Cardiac muscle cell (in vitro differentiated cells and primary cell): ENCODE measurements around a stretch of chr14.

- RAMPAGE, long total RNA = no peak
- RRBS = 58% methylated on average over 2 of the region's 27 CpGs
Observed at GRCh38 chr14:102235113-102235852, 69.7 kb downstream of the MOK start.

- RAMPAGE, long total RNA = no peak
- RRBS = no CpG with 5 or more reads among the region's 15 CpGs
Observed at GRCh38 chr14:102253037-102253739, 51.8 kb downstream of the MOK start.

DNA sequence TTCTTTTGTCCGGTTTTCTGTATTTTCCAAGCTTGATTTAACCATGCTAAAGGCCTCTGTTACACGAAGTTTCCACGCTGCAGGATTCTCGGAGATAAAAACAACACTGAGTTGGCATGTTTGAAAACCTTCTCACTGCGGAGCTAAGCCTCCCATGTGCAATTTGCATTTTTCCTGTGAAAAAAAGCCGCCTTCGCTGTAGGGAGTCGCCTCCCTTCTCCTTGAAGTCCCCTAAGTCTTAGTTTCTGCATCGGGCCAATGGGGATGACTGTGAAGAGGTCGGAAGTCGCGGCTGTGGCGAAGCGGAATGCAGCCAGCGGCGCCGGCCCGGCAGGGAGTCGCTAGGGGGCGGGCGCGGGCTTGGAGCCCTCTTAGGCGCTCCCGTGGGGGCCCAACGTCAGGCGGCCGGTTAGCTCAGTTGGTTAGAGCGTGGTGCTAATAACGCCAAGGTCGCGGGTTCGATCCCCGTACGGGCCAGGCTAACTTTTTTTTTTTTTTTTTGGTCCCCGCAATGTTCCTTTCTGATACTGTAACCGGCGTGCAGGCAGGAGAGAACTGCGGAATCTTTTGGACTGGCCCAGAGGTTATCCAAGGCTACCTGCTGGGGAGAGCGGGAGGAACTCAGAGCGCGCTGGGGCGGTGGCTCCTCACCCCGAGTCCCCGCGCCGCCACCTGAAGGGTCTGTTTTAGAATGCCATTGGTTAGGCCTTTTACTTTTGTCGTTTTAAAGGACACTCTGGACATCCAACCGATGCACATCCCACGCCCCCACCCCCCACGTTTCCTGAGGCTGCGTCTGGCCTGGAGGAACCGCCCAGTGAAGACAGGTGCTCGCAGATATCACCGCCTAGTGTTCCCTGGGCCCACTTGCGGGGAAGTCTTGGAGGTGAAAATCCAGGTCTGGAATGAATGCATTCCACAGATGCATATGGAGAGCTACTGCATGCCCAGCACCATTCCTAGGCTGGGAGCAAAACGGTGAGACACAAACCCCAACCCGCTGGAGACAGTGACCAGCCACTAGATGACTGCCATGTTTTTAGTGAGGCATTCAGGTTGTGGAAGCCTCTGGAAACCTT lies 2.5 kb upstream of the ZNF839 start:
- RAMPAGE, long total RNA = no peak
- RRBS = 2% methylated on average over 10 of the region's 57 CpGs

GRCh38 chr14:102362457-102362773 lies 275 bp downstream of the CINP start:
- RAMPAGE, long total RNA = no peak
- RRBS = 4% methylated on average over 1 of the region's 12 CpGs

- RAMPAGE, long total RNA = no peak
- RRBS = no CpG with 5 or more reads among the region's 15 CpGs
Observed at GRCh38 chr14:102442230-102443334, 67.0 kb downstream of the ANKRD9 start.

- RAMPAGE, long total RNA = no peak
- RRBS = no CpG with 5 or more reads among the region's 10 CpGs
Observed at GRCh38 chr14:102497896-102498238, 11.7 kb downstream of the ANKRD9 start.

DNA sequence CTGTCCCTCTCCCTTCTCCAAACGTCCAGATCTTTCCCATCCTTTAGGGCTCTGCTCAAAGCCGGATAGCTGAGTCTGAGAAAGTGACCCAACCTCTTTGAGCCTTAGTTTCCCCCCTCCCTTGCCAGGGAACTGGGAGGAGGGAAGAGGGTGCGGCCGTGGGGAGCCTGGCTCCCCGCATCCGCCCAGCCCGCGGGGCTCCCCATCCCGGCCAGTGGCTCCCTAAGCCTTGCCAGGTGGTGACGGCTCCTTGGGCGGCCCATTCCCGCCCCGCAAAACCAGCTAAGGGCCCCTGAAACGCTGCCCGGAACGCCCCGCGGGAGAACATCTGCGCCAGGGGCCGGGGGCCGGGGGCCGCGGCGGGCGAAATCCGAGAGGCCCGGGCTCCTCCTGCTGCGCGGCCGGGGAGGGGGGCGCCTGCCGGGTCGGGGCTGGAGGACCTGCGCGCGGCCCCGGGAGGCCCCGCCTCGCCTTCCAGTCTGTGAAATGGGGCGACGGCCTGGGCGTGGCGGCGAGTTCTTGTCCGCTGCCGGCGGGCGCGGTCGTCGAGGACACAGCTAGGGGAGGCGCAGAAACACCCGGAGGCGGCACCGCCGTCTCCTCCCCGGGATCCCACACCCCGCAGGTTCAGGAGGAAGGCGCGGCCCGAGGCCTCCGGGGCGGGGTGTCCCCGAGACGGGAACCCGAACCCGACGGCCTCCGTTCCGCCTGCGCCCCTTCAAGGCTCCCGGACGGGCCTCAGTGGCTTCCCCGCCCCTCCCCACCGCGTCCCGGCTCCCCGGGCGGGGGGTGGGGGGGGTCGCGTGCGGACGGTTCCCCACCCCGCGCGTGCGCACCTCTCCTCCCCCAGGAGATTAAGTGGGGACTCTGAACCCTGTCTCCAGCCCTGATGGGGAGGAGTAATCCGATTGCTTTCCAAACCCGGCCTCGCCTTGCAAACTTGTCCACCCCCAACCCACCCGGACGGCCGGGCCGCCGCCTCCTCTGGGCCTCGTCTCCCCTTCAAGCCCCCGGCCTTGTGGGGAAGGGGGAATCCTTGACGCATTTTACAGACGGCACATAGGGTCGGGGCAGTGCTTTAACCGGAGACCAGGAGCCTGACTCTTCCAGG lies 35.1 kb upstream of the ANKRD9 start:
- RAMPAGE, long total RNA = no peak
- RRBS = 7% methylated on average over 50 of the region's 101 CpGs

GRCh38 chr14:102585216-102585960 lies 7.1 kb upstream of the RCOR1 start:
- RAMPAGE, long total RNA = no peak
- RRBS = no CpG with 5 or more reads among the region's 19 CpGs

DNA sequence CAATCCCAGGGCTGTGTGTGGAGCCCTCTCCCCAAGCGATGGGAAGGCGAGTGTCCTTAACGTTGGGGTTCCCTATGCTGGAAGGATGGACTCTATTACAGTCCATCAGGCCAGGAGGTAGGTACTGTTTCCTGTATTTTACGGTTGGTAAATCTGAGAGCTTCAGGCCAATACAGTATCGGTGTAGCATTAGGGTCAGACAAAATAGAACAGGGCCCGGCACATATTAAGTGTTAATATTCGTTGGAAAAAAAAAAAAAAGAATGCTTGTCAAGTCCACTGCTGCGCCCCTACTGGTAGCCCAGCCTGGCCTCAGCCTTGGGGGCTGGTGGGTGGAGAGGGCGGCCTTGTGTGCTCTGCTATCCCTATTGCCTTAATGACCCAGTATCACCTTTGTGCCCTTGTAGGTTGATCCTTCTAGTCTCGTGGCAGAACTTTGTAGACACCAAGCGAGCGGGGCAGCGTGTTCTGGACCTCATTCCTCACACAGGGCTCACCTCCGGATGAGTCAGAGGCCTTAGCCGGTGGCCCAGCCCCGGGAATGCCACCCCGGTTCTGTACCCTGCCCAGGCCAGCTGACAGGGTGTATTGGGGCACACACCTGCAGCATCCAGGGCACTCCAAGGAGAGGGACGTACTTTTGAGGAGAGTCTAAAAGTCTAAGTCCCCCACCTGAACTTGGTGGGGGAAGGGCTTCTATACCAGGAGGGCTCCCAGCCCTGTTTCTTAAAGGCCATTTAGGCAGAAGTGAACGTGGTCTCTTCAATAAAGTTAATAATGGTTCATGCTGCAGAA lies 1.8 kb upstream of the RCOR1 start:
- RAMPAGE, long total RNA = no peak
- RRBS = no CpG with 5 or more reads among the region's 19 CpGs

GRCh38 chr14:102683228-102683511 lies 90.7 kb downstream of the RCOR1 start:
- RAMPAGE, long total RNA = no peak
- RRBS = no CpG with 5 or more reads among the region's 11 CpGs

DNA sequence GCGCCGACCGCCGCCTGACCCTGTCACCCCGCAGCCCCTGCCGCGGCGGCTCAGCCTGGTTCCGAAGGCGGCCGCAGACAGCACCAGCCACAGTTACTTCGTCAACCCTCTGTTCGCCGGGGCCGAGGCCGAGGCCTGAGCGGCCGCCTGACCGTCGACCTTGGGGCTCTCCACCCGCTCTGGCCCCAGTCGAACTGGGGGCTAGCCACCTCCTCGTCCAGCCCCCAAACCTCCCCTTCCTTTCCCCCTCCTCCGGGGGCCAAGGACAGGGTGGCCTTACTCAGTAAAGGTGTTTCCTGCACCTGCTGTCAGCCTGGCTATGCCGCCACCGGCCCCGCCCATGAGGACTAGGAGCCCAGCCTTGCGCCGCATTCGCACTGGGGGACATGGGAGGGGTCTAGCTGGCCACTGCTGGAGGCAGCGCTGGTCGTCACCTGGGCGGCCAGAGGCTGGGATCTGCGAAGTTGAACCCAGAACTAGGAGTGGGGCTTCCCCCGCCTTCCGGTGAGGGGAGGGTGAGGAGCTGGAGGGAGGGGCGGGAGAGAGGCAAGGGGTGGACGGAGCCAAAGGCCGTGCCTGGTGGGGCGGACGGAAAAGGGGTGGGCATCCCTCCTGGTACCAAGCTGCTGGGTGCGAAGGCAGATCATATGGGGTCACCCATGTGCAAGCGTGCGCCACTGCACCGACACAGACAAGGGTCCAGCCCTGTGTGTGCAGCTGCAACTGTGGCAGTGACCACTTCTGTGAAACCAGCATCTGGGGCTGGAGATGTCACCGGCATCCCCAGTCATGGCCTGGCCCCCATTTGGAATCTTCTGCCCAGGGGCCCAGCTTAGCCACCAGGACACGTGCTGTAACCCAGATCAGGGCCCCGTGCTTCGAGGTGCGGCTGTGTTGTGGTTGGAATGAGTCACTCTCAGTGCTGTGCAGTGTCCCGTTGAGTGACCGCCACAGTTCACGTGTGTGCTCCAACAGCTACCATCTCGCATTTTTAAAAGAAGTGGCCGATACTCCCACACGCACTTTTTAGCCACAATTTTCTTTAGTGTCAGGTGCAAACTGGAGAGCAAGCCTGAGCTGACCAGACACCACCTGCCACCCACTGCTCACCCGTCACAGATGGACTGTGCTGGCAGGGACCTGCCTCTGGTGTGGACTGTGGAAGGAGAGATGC lies 8.5 kb downstream of the AMN start:
- RAMPAGE, long total RNA = no peak
- RRBS = 10% methylated on average over 6 of the region's 57 CpGs

GRCh38 chr14:103052292-103052819 lies 5.0 kb downstream of the CDC42BPB start:
- RAMPAGE, long total RNA = no peak
- RRBS = no CpG with 5 or more reads among the region's 10 CpGs

- RAMPAGE, long total RNA = no peak
- RRBS = no CpG with 5 or more reads among the region's 5 CpGs
Observed at GRCh38 chr14:103118209-103118452, 5.1 kb upstream of the TNFAIP2 start.

GRCh38 chr14:103186896-103187709 lies 63.8 kb downstream of the TNFAIP2 start:
- RAMPAGE, long total RNA = no peak
- RRBS = no CpG with 5 or more reads among the region's 12 CpGs

- RAMPAGE, long total RNA = no peak
- RRBS = no CpG with 5 or more reads among the region's 9 CpGs
Observed at GRCh38 chr14:103340202-103341186, 6.5 kb downstream of the EIF5 start.

DNA sequence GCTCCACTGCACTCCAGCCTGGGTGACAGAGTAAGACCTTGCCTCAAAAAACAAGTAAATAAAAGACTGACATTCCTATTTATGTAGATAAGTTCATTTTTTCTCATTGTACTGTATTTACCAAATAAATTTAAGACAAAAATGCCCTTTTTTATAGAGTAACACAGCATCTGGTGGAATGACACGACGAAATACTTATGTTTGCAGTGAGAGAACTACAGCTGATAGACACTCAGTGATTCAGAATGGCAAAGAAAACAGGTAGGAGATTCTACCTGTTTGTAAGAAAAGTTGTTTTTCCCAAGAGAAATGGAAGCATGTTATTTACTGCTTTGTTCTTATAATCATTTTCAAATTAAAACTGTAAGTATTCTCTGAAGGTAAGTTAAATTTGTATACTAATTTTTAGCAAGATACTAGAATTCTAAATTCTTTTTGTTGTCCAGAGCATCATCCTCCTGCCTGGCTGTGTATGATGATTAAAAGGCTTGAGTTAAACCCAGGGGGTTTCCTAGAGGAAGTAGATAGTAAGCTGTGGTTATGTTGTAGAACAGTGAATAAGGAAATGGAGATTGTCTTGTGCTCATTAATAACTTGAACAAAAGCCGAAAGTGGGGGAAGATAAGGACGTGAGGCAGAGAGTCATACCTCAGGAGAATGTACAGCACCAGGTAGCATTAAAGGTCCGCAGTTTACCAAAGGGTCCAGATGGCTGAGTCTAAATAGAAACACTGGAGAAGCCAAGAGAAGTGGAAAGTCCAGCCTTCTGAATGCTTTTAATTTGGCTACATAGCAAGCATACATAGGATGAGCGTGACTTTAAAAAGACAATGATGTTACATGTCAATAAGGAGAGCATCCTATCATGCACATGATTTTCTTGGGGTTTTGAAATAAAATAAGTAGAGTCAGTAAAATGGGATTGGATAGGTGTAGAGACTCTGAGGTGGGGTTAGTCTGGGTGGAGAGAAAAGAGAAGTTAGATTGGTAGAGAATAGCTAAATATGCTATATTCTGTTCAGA lies 42.1 kb downstream of the CKB start:
- RAMPAGE, long total RNA = no peak
- RRBS = no CpG with 5 or more reads among the region's 6 CpGs

DNA sequence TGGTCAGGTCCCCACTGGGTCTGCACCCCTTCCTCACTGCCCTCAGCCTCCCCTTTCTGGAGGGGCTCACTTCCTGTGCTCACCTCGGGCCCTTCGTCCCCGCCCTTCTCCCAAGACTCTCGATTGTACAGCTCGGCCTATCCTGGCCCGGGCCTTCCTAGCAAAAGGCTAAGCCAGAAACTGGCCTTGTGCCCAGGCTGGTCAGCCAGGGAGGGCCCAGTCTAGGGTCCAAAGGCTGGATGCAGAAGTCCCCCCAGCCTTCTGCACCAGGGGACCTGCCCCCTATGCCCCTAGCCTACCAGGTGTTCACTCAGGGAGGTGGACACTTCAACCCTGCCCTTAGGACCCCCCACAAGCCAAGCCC lies 4.5 kb downstream of the CKB start:
- RAMPAGE, long total RNA = no peak
- RRBS = no CpG with 5 or more reads among the region's 6 CpGs

DNA sequence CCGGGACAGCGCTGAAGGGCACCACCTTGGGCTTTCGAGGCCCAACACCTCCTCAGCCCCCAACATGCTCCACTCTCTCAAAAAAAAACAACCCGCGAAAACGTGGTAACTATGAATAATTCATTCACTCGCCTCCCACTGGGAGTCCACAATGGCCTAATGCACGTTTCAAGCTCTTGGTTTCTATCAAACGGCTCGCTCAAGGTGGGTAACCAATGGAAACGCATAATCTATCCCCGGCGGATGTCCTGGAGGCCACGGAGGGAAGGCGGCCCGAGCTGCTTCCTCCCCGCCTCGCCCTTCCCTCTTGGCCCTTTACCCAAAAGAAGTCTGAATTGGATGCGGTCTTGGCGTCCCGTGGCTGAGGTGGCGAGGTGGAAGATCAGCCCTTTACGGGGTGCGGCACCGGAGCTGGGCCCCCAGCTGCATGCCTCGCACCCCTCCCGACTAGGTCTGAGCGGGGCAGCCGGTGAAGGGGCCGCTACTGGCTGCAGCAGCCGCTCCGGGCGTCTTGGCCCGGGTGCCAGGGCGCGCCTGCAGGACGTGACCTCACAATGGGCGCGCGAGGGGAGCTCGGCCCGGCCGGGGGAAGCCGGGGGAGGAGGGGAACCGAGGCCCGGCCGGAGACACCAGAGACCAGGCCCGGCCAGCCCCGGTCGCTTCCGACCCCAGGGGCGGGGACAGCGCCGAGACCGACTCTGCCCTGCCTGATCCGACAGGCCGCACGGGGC lies 511 bp downstream of the BAG5 start:
- RAMPAGE, long total RNA = no peak
- RRBS = 2% methylated on average over 14 of the region's 58 CpGs

DNA sequence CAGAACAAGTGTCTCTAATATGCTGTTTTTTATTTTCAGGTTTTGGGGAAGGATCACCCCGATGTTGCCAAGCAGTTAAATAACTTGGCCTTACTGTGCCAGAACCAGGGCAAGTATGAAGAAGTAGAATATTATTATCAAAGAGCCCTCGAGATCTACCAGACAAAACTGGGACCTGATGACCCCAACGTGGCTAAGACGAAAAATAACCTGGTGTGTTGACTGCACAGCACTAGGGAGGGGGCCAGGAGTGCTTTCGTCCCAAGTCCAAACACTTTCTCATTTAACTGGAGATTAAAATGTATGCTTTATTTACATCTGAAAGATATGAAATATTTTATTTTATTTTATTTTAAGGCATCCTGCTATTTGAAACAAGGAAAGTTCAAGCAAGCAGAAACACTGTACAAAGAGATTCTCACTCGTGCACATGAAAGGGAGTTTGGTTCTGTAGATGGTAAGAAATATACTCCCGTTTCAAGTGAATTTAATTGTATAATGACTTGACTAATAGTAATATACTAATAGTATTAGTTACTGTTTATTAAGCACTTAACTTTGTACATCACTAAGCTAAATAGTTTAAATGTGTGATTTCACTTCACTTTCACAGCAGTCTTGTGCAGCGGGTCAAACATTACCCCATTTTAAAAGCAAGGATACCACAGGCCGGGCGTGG lies 42.1 kb downstream of the XRCC3 start:
- RAMPAGE, long total RNA = no peak
- RRBS = no CpG with 5 or more reads among the region's 10 CpGs

DNA sequence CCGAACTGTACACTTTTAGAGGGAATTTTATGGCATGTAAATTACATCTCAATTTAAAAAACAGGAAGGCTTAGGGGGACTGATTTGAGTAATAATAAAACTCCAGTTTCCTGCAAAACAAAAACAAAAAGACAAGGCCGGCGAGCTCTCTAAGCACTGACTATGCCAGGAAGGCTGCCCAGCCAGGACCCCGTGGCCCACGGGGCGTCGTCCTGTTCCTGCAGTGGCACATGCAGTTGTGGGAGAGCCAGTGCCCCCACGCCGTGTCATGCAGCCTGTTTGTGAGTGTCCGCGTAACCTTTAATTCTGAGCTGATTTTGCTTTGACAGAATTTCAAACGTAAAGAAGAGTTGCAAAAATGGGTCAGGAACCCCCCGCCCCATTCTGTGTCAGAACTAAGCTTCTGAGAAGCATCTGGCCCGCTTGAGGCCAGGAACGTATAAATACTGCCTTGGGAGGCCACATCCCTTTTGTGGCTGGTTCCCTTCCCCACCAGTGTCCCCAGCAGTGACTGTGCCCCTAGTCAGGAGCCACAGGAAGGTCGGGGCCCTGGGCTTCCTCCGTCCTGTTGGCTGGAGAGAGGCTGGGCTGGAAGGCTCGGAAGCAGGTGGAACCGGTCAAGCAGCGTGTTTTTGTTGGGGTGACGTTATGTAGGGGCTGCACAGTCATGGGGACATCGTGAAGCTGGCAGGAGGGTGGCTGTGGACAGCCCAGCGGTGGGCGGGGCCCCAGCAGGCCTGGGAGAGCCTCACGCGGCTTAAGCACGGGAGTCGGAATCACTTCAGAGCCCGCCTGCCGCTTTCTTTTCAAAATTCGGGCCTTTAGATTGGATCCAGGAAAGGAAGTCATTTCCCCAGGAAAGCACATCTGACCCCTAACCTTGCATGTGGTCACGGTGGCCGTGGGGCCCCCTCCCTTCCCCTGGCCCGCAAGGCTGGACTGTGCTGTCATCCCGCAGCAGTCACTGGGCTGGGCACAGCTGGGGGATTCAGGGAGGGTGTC lies 10.2 kb downstream of the XRCC3 start:
- RAMPAGE, long total RNA = no peak
- RRBS = no CpG with 5 or more reads among the region's 35 CpGs